Measurements from ENCODE around the gene SFMBT1.

- PRO-cap = no peak
- RAMPAGE, long total RNA, 2 experiments = no peak in any of the 2 experiments
These were observed 6.2 kb downstream of the STAB1 start for GRCh38 chr3:52501385-52501767.

- PRO-cap = no peak
- RAMPAGE, long total RNA, 2 experiments = no peak in any of the 2 experiments
These were observed 13.9 kb downstream of the STAB1 start for GRCh38 chr3:52509080-52509496.

DNA sequence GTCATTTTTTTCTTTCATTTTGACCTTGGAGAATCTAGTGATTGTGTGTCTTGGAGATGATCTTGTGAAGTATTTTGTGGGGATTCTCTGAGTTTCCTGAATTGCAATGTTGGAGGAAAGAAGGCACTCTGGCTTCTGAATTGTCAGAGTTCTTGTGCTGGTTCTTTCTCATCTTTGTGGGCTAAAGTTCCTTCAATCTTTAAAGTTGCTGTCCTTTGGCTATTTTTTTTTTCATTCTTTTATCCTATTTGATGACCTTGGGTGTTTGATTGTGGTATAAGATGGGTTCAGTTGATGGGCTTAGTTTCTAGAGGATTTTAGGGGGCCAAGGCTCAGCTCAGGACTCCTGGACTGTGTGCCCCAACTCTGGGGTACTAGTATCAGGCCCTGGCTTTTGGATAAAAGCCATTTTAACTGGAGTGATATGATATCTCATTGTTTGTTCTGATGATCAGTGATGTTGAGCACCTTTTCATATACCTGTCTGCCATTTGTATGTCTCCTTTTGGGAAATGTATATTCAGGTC, 58.6 kb downstream of the UQCC5 start:
- PRO-cap = no peak
- RAMPAGE, long total RNA, 2 experiments = no peak in any of the 2 experiments

GRCh38 chr3:52634586-52635094, 51.2 kb upstream of the GNL3 start:
- PRO-cap = no peak
- RAMPAGE, long total RNA, 2 experiments = no peak in any of the 2 experiments

DNA sequence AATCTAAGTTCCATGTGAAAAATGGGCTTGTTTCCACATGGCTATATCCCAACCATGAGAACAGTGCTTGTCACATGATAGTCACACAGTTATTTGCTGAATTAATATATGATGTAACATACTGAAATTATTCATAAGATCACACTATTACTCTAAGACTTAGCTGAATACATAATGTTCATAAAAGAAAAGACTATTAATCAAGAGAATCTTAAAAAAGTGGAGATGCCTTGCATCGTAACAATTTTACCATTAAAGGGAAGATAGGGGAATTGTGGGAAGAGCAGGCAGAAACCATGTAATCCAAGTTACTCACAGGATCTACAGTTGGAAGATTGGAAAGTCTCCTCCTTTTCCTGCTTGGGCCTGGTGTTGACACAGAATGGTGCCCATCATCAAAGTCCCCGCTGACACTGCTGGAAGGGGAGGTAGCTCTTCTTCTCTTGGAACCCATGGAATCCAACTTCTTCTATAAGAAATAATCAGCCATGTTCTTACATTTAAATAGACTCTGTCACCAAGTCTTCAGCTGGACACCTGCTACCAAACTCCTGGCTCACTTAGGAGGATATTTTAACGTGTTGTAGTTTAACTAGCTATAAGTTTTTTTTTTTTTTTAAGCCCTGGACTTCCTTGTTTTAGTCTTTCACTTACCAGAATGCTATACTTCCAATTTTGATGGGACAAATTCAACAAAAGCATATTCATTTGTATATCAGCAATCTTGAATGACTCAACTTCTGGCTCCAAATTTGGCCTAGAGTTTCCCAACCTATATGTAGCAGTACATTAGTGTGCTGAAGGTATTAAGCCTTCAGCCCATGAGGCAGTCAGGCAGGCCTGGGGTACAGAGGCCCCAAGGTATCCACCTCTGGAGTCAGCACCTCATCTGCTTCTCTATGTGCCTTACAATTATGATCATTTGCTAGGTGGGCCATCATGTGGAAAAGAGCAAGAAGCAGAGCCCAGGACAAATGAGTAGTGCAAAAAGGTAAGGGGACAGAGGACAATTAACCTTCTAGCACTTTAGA, 6.3 kb upstream of the GNL3 start:
- PRO-cap = no peak
- RAMPAGE, long total RNA, 2 experiments = no peak in any of the 2 experiments

DNA sequence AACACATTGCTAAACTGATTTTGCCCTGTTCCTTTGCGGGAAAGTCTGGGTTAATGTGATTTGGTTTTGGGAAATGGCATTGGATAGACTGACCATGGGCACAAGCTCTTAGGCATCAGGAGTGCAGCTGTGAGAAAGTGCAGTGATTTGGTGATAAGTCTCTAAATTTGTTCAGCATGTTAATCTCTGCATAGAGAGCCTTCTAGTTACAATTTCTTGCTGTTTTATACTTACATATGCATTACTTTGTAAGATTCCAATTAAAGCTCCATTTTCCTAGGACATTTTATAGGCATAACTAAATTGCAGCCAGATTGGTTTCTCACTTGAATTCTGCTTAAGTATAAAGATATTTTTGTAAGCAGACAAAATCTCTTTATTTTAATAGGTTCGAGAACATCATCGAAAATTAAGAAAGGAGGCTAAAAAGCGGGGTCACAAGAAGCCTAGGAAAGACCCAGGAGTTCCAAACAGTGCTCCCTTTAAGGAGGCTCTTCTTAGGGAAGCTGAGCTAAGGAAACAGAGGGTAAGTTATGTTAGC, 1.1 kb downstream of the GNL3 start:
- PRO-cap = no peak
- RAMPAGE, long total RNA, 2 experiments = no peak in any of the 2 experiments

DNA sequence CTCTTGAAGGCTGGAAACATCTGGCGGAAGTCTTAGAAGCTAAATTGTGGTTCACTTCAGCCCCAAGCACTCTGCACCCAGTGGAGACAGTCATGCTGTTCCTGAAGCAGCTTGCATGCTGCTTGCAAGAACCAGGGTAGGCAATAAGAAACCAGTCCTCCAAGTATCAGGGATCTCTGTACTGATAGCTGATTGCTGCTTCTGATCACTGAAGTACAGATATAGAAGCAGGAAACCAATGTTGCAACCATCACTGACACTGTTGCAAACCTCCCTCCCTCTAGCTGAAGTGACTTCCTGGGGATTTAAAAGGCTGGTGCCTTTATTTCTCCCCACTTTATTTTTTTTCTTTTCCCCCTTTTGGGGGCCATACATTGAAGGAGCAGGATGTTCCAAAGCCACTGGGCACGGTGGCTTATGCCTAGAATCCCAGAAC, 15.2 kb downstream of the SPCS1 start:
- PRO-cap = no peak
- RAMPAGE, long total RNA, 2 experiments = no peak in any of the 2 experiments

GRCh38 chr3:52778164-52778649, 808 bp downstream of the ITIH1 start:
- PRO-cap = no peak
- RAMPAGE, long total RNA, 2 experiments = no peak in any of the 2 experiments

DNA sequence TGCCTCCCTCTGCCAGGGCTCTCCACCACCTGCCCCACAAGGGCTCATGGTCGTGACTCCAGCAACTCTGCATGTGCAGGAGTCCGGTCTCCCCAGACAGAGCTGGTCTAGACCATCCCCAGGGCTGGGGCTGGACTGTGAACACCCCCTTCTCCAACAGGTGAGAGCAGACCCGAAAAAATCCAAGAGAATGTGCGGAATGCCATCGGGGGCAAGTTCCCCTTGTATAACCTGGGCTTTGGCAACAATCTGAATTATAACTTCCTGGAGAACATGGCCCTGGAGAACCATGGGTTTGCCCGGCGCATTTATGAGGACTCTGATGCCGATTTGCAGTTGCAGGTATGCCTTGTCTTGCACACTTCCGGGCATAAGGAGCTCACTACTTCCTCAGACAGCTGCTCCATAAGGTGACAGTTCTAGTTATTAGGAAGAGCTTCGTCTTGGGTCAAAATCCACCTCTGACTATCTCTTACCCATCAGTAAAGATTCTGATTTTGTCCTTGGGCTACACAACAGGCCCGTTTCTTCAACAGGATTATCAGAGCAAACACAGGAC, 6.3 kb downstream of the ITIH3 start:
- PRO-cap = no peak
- RAMPAGE, long total RNA, 2 experiments = no peak in any of the 2 experiments

DNA sequence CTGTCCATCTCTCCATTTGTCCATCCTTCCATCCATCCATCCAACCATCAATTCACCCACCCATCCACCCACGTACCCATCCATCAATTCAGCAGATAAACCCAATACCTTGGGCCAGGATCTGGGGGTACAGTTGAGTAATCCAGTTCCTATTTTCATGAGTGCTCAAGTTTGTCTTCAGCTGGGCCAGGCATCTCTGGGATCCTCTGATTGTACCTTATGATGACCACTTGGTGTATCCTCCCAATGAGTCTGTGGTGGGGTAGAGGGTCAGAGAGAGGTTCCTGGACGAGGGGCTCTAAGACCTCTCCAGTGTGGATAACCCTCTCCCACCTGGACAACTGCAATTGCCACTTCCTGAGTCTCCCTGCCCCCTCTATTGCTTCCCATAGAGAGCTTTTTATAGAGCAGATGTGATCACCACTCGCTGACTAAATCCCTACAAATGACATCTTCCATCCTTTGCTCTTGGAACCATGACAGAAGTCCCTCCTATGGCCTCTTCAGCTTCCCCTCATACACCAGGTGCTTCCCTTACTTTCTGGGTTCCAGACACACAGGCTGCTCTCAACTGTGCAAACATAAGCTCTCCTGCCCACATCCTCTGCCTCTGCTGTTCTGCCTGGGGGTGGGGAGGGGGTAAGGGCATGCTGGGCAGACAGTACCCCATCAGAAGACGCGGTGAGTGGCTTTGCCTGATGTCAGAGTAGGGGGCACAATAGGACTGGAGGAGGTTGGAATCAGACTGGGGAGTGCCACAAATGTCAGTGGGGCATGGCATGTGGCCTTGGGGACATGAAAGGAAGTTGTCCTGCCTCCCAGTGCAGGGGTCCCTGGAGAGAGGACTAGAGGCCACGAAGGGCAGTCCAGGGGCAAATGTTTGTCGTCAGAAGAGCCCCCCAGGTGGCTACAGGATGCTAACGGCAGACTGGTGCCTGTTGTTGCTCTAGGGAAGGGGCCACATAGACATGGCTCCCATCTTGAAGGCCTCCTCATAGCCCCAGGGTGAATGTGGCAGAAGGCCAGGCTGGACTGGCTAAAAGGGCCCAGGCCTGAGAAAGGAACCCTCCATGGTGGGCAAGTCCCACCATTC, 15.2 kb downstream of the ITIH3 start:
- PRO-cap = no peak
- RAMPAGE, long total RNA, 2 experiments = no peak in any of the 2 experiments

DNA sequence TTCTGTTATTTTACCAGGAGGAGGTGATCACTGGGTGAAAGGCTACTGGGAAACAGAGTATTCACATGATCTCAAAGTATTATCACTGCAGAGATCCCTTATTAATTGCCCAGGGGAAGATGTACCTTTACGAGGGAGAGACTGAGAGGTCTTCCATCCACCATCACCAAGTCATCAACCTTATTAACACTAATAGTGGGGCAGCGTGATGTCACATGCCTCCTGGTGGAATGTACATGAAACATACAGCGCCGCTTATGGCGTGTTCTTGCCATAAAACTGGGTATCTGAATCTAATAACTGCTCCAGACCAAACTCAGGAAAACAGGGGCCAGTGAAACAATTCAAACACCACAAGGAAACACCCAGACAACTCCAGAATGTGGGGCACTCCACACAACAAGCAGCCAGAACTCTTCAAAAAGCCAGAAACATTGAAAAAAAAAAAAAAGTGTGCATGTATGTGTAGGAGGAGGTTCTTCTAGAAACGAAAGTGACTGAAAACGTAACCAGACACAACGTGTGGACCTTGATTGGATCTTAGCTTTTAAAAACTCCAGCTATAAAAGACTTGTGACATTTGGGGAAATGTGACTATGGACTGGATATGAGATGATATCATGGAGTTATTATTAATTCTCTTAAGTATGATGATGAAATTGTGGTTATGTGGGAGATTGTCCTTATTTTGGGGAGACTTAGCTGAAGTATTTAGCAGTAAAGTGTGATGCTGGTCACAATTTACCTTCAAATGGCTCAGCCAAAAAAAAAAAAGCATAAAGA, 4.5 kb downstream of the STIMATE start:
- PRO-cap = no peak
- RAMPAGE, long total RNA, 2 experiments = no peak in any of the 2 experiments

- PRO-cap = no peak
- RAMPAGE, long total RNA, 2 experiments = no peak in any of the 2 experiments
These were observed 62.5 kb downstream of the SFMBT1 start for GRCh38 chr3:52983124-52984000.

- PRO-cap = no peak
- RAMPAGE, long total RNA, 2 experiments = no peak in any of the 2 experiments
These were observed 5.5 kb downstream of the SFMBT1 start for GRCh38 chr3:53040184-53040883.

DNA sequence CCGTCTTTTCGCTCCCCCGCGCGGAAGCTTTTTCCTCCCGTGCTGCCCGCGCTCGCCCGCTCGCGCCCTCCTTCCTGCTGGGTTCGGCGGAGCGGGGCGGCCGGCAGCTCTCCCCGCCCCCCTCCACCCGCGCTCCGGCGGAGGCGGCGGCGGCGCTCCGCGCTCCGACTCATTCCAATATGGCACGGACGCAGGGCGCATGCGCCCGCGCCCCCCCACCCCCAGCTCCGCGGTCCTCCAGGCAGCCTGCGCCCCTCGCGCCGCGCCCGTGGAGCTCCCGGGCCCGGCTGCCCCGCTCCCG, at the start of gene SFMBT1:
TSS of gene SFMBT1 (minus strand) at position 181 of the 301 bp plus-strand sequence.
- PRO-cap = bidirectional peak, plus-strand start at position 241 of the sequence, minus-strand start at position 171 of the sequence
- RAMPAGE, long total RNA, 2 experiments = start-site peak on the minus strand in 1 of 2 experiments, centred at position 98 of the sequence, 177 reads per replicate

GRCh38 chr3:53180299-53181130, 19.5 kb downstream of the PRKCD start:
- PRO-cap = no peak
- RAMPAGE, long total RNA, 2 experiments = no peak in any of the 2 experiments

DNA sequence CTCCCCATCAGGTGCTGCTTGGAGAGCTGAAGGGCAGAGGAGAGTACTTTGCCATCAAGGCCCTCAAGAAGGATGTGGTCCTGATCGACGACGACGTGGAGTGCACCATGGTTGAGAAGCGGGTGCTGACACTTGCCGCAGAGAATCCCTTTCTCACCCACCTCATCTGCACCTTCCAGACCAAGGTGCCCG, 25.0 kb downstream of the PRKCD start:
- PRO-cap = no peak
- RAMPAGE, long total RNA, 2 experiments = no peak in any of the 2 experiments

GRCh38 chr3:53228857-53229372, 26.9 kb downstream of the TKT start:
- PRO-cap = no peak
- RAMPAGE, long total RNA, 2 experiments = no peak in any of the 2 experiments

DNA sequence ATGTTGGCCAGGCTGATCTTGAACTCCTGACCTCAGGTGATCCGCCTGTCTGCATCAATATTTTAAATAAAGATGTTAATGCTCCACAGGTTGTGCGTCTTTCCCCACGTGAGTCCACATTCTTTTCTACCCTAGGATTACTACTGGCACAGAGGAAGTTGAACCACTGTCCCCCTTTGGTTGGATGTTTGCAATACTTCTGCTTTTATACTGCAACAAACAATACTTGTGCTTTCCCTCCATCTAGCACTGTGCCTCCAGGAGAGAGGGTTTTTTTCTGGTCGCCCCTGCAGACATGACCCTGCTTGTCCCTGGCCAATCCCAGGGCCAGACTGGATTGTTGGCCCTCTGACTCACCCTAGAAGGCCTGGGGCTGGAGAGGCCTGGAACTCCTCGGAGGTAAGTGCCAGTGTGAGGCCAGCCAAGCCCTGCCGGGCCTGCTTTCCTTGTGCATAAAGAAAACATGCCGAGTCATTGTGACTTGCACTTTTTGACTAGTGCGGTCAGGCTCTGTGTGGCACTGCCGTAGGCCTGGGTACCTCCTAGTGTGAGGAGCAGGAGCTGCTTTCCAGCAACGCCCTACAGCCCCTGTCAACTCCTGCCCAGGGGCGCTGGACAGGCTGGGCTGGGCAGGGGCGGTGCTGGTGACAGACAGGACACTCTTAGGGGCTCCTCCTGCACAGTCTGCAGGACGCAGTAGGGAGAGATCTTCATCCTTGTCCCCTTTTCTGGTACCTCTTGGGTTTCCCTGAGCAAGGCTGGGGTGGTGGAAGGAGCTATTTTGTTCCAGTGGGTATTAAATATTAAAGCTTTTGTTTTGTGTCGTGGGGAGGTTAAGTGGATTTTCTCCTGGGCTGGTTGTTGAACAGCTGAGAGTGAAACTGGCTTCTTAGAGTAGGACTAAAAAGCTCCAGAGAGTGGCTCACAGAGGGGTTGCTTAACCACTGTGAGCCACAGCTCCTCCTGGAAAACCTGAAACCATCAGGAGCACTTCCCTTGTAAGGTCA, 14.3 kb upstream of the TKT start:
- PRO-cap = no peak
- RAMPAGE, long total RNA, 2 experiments = no peak in any of the 2 experiments

- PRO-cap = no peak
- RAMPAGE, long total RNA, 2 experiments = no peak in any of the 2 experiments
These were observed 96.8 kb downstream of the CHDH start for GRCh38 chr3:53749260-53749894.

GRCh38 chr3:53890649-53891068, 1.0 kb downstream of the SELENOK start:
- PRO-cap = no peak
- RAMPAGE, long total RNA, 2 experiments = no peak in any of the 2 experiments

All from breast epithelium (tissue), 2 donors.